SK-N-DZ (cell line): ENCODE results near the genes TEX26 and KL.

DNA sequence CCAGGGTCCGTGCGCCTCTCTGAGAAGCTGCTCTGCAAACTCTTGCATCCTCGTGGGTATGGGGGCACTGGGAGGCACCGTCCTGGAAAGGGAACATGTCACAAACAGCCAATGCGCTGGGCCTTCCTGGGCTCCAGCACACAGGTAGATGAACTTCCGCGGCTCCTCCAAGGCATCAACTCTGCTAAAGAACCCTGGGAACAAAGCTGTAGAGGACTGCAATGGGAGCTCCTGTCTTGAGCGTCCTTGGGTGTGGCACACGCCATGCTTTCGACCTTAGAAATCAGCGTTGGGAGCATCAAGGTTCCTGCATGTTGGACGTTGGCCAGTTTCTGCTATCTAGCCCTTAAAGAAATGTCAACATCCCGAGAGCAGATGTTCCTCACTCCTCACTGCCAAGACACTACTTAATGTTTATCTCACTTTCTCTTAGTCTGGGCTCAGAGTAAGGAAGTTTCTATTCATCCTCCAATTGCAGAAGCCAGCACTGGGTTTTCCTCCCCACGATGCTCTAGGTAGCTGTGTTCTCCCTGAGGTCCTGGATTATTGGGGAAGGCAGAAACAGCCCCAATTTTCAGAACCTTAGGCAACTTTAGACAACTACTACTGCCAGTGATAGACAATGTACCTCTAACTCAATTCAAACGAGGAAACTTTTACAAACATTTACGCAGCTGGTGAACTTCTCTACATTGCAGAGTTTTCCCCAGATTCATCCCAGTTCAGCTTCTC is 70.6 kb upstream of the MEDAG start:
RAMPAGE:
- cytosol, long total RNA = no peak
- nucleus, long total RNA = no peak

DNA sequence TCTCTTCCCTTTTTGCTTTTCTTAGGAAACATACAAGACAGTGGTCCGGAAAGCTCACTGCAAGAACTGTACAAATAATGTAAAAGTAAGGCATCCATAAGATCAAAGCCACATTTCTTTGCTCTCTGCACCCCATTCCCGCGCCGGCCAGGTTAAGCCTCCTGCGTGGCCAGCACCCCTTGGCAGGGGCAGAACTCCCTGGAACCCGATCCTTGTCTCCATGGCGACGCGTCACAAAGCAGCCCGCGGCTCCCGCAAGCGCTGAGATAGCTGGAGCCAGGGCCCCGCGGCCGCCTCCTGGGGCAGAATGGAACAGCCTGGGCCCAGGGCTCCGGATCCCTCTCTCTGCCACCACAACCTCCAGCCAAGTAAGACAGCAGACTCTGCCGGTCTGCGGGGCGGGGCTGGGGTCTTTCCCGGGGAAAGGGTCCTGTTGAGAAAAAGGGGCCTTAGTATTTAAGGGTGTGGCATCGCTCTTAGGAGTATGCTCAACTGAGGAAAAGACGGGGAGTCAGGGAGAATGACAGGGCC is at the start of gene TEX26:
Gene TEX26 (plus strand): TSS at position 248 of the 531 bp plus-strand sequence.
RAMPAGE:
- cytosol, long total RNA = no peak
- nucleus, long total RNA = no peak

GRCh38 chr13:31045630-31046355 is 113.3 kb downstream of the TEX26 start:
RAMPAGE:
- cytosol, long total RNA = no peak
- nucleus, long total RNA = no peak

DNA sequence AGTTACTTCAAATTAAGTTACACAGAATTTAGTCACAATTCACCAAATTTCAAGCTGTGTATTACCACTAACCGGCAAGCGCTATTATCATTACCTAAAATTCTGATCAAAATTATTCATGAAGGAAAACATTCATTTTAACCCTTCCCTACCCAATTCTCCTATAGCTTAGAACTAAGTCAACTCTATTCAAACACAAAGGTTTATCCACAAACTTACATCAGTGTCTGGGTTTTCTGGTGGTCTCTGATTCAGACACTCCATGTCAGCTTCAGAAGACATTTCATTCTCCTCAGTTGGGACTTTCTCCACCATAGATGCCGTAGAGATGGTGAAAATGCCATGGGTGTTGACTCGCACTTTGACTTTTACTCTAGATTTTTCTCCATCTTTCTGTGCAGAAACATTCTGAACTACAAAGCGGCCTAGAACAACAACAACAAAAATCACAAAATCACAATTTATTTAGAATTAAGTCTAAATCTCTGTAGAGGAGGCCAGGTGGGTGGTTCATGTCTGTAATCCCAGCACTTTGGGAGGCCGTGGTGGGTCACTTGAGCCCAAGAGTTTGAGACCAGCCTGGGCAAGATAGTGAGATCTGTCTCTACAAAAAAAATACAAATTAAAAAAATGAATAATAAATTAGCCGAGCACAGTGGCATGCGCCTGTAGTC is 16.2 kb downstream of the HSPH1 start:
RAMPAGE:
- cytosol, long total RNA = no peak
- nucleus, long total RNA = no peak

GRCh38 chr13:31320642-31321347 is 121.0 kb downstream of the B3GLCT start:
RAMPAGE:
- cytosol, long total RNA = no peak
- nucleus, long total RNA = no peak

RAMPAGE:
- cytosol, long total RNA = no peak
- nucleus, long total RNA = no peak
Measured at GRCh38 chr13:32428739-32429570, 1.0 kb upstream of the N4BP2L1 start.

DNA sequence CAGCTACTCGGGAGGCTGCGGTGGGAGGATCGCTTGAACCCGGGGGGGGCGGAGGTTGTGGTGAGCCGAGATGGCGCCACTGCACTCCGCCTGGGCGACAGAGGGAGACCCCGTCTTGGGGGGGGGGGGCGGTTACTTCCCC is 770 bp downstream of the N4BP2L2 start:
RAMPAGE:
- cytosol, long total RNA = no peak
- nucleus, long total RNA = no peak

DNA sequence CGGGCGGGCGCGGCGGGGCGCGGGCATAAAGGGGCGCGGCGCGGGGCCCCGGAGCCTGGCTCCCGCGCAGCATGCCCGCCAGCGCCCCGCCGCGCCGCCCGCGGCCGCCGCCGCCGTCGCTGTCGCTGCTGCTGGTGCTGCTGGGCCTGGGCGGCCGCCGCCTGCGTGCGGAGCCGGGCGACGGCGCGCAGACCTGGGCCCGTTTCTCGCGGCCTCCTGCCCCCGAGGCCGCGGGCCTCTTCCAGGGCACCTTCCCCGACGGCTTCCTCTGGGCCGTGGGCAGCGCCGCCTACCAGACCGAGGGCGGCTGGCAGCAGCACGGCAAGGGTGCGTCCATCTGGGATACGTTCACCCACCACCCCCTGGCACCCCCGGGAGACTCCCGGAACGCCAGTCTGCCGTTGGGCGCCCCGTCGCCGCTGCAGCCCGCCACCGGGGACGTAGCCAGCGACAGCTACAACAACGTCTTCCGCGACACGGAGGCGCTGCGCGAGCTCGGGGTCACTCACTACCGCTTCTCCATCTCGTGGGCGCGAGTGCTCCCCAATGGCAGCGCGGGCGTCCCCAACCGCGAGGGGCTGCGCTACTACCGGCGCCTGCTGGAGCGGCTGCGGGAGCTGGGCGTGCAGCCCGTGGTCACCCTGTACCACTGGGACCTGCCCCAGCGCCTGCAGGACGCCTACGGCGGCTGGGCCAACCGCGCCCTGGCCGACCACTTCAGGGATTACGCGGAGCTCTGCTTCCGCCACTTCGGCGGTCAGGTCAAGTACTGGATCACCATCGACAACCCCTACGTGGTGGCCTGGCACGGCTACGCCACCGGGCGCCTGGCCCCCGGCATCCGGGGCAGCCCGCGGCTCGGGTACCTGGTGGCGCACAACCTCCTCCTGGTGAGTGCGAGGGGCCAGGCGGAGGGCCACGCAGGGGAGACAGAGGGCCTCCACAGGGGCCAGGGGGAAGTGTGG is at the start of gene KL:
Gene KL (plus strand): TSS at position 54 of the 965 bp plus-strand sequence.
RAMPAGE:
- cytosol, long total RNA = no peak
- nucleus, long total RNA = no peak

DNA sequence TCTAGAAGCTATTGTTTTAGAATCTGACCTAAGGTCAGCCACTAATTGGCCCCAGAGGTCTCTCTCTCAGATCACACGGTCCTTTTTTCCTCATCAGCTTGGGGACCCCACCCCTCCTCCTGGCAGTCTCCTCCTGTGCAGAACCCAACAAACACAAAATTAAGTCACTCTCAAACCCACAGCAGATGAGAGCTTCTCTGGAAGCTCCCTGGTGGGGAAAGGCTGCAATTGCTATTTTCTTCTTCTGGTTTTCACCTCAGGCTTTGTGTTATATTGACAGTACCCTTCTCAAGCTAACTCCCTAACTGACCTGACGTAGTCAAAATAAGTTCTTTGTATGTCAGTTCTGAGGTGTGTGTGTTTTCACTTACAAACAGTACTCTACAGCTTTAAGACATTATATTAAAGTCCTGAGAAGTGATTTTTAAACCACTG is 41.3 kb downstream of the KL start:
RAMPAGE:
- cytosol, long total RNA = no peak
- nucleus, long total RNA = no peak

RAMPAGE:
- cytosol, long total RNA = no peak
- nucleus, long total RNA = no peak
Measured at GRCh38 chr13:33186741-33187261, 98.8 kb downstream of the STARD13 start.

RAMPAGE:
- cytosol, long total RNA = no peak
- nucleus, long total RNA = no peak
Measured at GRCh38 chr13:33263322-33263964, 22.1 kb downstream of the STARD13 start.

RAMPAGE:
- cytosol, long total RNA = no peak
- nucleus, long total RNA = no peak
Measured at GRCh38 chr13:33279771-33280255, 5.7 kb downstream of the STARD13 start.

RAMPAGE:
- cytosol, long total RNA = no peak
- nucleus, long total RNA = no peak
Measured at GRCh38 chr13:33323355-33324285, 38.1 kb upstream of the STARD13 start.

DNA sequence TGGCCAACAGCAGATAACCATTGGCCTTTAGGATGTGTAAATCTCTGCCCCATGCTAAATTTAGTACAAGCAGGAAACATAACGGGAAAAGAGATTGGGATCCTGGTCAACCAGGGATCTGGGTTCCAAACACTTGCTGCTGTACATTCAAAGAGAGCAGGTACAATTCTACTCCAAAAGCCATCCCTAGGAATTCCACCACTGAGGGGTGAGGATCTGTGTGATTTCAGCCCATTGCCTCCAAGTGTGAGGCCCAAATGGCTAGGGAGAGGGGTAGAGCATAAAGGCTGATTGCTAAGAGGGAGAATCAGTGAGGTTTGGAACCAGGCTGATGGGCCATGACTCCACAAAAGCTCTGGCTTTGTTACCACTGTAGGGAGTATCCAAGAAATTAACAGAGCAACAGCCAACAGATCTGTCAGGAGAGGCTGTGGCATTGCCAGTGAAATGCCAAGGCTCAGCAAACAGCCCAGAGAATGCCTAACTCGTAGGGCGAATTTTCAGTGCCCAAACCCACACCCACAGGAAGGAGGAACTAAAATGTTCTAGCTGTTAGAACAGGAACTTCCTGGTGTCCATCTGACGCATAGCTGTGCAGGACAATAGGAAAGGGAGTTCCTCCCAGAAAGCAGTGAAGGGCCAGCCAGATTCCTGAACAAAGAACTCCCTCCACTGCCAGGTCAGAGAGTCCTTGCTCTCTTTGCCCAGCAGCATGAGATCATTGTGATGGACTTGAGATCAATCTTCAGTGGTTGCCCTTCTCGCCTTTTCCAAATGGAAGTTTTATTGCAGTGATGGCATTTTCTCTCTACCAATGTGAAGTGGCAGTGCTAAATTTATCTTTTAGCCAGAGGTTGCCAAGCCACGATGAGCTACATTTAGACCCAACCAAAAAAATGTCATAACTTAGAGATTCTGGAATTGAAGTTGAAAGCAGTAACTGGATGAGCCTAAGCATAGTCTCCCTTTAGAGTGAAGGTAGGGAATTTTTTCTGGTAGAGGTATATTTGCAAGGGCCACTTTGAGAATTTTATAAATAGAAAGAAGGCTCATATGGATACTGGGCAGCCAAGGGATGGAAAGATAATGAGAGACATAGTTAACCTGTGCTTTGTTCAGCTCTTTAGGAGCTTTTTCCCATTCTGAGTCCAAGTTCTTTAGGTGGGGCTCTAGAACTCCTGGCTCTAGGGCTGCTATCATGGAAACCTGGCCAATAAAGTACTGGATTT is 224.2 kb upstream of the STARD13 start:
RAMPAGE:
- cytosol, long total RNA = no peak
- nucleus, long total RNA = no peak

DNA sequence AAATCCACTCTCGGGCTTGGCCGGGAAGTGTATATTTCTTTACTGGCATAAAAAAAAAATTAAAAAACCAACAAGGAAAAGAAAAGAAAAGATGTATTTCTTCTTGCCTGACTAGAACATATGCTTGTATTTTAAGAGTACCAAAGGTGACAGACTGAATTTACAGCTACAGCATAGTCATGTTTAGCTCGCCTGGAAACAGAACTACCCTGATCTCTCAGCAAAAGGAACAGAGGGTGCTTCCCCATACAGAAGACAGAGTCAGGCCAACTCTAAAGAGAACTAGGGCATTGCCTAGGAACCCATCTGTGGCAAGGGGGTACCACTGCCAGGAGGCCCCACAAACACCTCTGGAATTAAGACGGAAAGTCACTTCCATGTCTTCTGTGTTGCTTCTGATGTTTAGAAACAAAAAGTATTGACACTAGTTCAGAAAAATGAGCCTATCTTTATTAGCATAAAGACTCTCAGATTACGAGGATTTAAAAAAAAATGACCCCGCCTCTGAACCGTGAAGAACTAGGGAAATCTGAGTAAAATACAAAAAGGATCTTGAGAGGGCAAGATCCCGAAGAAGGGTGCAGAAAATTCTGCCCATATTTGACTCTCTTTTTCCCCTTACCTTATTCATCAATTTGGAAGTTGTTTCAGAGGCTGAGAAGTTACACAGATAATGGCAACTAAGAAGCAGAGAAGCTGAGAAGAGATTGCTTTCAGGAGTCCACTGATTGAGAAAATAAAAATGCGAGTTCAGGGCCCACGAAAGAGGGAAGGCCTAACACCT is 252.3 kb upstream of the STARD13 start:
RAMPAGE:
- cytosol, long total RNA = no peak
- nucleus, long total RNA = no peak

RAMPAGE:
- cytosol, long total RNA = no peak
- nucleus, long total RNA = no peak
Measured at GRCh38 chr13:33728068-33728705, 89.8 kb upstream of the RFC3 start.

GRCh38 chr13:33797425-33798084 is 20.4 kb upstream of the RFC3 start:
RAMPAGE:
- cytosol, long total RNA = no peak
- nucleus, long total RNA = no peak

DNA sequence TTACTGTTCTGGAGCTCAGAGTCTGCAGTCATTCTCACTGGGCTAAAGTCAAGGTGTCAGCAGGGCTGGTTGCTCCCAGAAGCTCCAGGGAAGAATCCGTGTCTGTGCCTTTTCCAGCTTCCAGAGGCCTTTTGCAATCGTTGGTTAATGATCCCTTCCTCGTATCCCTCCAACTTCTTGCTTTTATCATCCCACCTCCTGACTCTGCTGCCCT is 53.2 kb downstream of the RFC3 start:
RAMPAGE:
- cytosol, long total RNA = no peak
- nucleus, long total RNA = no peak

DNA sequence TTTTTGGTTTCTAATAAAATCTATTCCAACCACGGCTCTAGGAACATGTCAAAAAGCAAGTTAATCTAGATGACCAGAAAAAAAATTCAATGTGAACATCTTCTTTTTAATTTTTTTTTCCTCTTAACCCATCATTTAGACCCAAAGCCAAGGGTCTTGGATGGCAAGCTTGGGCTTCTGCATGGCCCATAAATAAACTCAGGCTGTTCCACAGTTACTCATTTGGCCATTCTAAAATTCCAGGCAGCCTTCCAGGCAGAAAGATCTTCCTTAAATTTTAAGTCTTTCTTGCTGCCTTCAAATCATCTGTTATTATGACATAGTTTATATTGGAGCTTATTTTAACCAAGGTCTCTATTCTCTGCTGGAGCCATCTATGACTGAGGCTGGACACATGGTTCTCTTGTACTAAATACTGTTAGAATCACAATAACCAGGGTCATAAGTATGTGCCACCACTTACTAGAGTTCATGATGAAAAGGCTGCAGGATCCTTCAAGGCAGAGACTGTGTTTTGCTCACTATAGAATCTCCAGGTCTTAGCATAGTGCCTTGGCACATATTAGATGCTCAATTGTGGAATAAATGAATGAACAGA is 317.4 kb upstream of the MAB21L1 start:
RAMPAGE:
- cytosol, long total RNA = no peak
- nucleus, long total RNA = no peak

DNA sequence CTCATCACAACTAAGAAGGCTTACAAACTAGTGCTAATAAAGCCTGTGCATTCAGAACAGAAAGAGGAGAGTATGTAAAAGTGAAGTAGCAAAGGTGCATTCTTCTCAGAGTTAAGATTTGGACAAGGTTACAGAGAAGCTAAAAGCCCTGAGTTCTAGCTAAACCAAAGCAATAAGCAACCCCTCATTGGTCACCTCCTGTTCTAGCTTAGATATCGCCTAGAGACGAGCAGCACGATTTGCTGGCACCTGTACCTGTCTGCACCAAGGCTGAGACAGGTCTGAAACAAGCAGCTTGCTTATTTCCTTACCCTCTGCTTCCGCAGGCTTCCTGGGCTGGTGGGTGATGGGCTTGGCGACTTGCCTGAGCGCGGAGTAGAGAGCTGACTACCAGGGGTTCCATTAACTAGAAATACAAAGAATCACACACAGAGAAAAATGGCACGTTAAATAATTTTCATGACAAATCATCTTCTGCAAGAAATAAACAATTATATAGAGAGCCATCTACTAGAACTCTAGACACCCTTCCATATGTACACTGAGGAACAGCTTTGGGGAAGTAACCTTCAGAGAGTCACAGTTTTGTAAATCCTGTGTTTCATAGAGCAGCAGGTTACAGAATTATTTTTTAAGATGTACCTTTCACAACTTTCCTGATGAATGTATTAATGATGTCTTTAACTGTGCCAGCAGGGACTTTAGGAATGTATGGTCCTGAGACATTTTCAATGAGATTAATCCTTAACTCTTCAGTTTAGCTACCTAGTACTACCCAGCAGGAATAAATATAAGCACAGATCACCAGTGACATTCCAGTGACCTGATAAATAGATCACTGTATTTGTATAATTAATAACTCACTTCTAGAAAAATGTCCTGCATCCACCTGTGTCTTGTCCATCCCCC is 276.7 kb downstream of the DCLK1 start:
RAMPAGE:
- cytosol, long total RNA = no peak
- nucleus, long total RNA = no peak